ENCODE measurements around a stretch of chr1.

DNA sequence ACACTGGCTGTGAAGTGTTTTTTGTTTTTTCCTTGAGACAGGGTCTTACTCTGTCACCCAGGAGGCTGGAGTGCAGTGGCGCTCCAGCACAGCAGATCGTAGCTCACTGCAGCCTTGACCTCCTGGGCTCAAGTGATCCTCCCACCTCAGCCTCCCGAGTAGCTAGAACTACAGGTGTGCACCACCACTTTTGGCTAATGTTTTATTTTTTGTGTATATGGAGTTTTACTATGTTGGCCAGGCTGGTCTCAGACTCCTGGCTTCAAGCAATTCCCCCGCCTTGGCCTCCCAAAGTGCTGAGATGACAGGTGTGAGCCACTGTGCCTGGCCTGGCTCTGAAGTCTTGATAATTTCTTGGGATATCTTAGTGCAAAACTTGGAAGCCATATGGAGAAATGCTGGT lies 40.8 kb downstream of the CD247 start:
- PRO-cap, result no peak

DNA sequence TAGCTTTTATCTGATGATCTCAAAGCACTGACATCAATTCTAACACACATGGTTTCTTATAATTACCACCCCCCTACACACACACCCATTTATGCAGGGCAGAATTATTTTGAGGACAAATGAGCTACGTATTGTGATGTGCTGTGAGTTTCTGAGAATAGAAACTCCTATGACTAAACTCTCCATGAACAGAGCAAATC lies 17.9 kb downstream of the CD247 start:
- PRO-cap, result no peak

GRCh38 chr1:167501565-167502367 lies 16.6 kb downstream of the CD247 start:
- PRO-cap, result unidirectional peak, plus-strand start at chr1:167501746; unidirectional peak, minus-strand start at chr1:167502185

GRCh38 chr1:167515243-167515894 lies 3.0 kb downstream of the CD247 start:
- PRO-cap, result no peak

- PRO-cap, result unidirectional peak, minus-strand start at chr1:167516784
Measured at GRCh38 chr1:167516479-167517447, 1.6 kb downstream of the CD247 start.

GRCh38 chr1:167563420-167564094 lies 10.0 kb upstream of the CREG1 start:
- PRO-cap, result no peak

DNA sequence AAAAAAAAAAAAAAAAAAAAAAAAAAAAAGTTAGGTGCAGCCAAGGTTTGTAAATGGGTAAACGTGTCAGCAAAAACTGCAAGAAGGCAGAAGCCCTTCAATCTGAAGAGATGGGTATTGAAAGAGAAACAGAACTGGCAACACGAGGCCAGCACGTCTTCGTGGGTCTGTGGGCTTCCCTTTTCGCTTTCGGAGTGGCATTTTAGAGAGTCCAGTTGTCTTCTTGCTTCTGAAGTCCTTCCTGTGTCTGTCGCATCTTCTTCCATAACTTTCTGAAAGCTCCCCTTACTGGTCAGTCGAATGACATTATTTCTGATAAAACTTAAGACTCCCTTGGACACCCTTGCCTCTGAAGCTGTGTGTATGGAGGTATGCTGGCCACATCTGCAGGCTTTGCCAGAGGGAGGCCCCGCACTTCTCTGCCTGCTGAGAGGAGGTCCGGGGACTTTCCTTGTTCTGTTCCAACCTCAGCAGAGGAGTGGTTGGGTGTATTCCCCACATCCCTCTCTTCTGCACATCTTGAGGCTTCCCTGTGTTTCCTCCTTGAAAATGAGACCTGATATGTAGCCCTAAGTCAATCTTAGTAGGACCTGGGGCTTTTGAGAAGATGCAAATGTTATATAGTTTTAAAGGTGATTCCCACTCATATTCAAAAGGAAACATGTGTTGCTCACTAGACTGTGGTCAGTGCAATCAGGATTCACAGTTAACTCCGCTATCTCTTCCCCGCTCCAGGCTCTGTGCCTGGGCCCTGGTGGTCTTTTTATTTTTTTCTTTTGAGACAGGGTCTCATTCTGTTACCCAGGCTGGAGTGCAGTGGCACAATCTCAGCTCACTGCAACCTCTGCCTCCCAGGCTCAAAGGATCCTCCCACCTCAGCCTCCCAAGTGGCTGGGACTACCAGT lies 945 bp downstream of the RCSD1 start:
- PRO-cap, result unidirectional peak, minus-strand start at position 196 of the sequence; bidirectional peak, plus-strand start at position 676 of the sequence, minus-strand start at position 421 of the sequence

DNA sequence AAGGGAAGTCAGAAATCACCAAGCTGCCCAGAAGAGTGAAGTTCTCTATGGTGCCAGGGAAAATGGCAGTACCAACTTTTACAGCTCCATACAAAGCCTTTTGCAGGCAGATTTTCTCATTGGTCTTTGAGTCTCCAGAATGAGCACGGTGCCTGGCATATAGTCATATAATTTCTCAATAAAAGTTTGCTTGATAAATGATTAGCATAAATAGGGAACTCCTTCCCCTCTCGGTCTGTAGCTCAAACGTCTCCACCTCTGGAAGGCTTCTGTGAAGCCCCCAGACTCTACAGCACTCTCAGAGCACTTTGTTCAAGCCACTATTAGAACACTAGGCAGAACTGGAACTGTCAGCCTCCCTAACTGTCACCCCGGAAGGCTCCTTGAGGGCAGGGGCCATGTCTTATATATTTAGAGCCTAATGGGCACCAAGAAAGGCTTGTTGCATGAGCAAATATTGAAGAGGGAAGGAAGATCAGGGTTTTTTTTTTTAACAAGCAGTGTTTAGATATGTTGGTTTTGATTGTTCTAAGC lies 3.9 kb downstream of the RCSD1 start:
- PRO-cap, result no peak

- PRO-cap, result no peak
Measured at GRCh38 chr1:167666435-167666988, 36.5 kb downstream of the RCSD1 start.

DNA sequence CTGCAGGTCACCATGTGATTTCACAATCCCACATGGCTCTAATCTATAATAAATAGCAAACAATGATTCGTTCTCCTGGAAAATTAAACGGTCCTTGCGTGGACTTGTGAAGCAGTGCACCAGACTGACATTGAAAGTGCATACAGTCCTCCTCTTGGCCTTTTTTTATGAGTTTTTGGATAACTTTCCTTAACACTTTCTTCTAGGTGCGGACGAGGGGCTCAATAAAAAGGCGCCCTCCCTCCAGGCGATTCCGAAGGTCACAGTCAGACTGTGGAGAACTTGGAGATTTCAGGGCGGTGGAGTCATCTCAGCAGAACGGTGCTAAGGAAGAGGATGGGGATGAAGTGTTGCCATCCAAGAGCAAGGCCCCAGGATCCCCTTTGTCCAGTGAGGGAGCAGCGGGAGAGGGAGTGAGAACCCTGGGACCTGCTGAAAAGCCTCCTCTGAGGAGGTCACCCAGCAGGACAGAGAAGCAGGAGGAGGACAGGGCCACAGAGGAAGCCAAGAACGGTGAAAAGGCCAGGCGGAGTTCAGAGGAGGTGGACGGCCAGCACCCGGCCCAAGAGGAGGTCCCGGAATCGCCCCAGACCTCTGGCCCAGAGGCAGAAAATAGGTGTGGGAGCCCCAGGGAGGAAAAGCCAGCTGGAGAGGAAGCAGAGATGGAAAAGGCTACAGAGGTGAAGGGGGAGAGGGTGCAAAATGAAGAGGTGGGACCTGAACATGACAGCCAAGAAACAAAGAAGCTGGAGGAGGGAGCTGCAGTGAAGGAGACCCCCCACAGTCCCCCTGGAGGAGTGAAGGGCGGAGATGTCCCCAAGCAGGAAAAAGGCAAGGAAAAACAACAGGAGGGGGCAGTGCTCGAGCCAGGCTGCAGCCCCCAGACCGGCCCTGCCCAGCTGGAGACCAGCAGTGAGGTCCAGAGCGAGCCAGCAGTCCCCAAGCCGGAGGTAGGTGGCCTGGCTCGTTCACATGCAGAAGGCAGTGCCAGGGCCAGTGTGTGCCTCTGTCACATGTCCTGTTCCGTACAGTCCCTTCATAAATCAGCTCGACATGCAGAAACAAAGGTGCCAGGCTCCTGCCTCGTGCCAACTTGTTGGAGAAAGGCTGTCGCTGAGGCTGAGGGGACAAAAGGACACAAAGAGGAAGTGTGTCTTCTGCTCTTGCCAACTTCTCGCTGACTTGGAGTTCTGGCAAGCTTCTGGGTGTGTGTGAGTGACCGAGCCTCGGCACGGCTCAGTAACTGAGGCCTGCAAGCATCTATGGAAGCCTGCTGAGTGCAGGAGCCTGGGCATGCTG lies 24.4 kb upstream of the MPZL1 start:
- PRO-cap, result no peak

- PRO-cap, result no peak
Measured at GRCh38 chr1:167719555-167720642, 1.9 kb upstream of the MPZL1 start.

DNA sequence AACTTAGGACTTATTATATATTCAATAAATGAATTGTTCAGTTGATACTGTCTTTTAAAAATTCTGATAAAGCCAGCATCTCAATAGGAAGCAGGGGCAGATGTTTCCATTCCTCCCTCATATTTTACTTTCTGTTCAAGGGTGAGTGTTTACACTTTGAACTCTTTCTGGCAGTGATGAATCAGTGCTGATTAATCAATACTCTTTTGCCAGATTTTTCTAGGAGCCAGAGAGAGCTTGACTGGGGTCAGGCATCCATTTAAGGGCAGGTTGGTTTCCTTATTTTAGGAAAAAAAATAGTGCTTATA lies 30.7 kb downstream of the MPZL1 start:
- PRO-cap, result no peak

DNA sequence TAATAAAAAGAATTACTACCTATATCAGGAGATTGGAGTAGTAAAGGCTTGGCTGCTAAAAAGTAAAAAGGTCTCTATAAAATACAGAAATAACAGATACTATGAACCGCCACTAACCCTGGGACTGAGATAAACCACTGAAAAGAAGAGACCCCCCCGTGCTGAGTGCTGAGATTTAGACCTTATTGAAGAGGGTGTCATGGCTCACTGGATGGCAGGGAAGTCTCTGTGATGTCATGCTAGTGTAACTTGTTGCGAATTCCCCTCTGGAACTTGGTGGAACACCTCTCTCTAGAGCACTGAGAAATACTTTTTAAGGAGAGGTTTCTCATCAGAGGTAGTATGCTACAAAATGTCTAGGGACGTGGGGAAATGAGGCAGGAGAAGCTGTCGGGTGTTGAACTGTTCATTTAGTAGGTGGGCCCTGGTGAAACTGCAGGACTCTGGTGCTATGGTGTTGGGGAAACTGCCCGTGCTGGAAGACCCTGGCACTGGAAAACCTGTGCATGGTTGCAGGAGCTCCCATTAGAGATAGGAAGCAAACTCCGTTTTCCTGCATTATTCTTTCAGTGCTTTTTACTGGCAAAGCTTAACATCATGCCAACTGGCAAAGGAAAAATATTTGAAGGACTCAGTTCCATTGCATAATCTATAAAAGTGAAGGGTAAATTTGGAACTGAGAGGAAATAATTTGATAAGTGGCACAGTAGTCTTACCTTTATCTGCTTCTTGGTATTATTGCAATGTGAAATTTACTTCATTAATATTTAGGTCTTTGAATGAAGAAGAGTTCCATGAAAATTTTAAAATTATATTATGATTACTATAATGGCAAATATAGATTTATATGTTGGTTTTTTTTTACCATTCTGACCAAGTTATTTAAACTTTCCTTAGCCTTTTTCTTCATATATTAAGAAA lies 31.6 kb upstream of the MPC2 start:
- PRO-cap, result no peak

DNA sequence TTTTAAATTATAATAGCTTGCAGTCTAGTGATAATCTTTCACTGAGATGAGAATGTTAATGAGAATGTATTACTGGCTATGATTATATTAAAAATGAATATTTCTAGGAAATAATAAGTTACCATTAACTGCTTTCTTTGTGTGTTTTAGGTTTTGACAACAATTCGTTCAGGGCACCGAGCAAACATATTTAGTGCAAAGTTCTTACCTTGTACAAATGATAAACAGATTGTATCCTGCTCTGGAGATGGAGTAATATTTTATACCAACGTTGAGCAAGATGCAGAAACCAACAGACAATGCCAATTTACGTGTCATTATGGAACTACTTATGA lies 37.8 kb upstream of the MPC2 start:
- PRO-cap, result no peak

DNA sequence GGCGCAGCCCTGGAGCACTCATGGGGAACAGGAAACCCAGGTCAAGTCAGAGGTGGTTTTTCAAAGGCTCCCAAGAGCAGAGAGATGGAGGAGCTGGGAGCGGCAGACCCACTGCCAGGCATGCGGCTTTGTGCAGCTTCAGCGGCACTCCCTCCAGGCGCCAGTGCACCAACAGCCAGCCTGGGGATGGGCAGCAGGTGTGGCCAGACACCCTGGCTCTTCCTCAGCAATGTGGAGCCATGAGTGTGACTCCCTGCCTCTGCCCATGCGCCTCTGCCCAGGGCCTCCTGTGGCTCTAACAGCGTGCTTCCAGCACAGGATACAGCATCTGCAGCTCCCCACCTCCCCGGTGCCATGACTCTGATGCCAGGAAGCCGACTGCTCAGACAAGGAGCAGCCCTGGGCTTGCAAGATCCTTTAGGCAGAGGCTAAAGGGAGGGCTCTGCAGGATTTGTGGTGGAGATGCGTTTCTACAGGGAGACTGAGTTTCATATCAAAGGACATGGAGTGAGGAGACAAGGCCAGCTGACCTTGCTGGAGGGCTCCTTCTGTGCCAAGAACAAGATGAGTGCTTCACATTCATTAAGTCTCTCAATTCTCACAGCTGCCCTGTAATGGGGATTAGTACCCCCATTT lies 47.1 kb downstream of the GPR161 start:
- PRO-cap, result no peak

DNA sequence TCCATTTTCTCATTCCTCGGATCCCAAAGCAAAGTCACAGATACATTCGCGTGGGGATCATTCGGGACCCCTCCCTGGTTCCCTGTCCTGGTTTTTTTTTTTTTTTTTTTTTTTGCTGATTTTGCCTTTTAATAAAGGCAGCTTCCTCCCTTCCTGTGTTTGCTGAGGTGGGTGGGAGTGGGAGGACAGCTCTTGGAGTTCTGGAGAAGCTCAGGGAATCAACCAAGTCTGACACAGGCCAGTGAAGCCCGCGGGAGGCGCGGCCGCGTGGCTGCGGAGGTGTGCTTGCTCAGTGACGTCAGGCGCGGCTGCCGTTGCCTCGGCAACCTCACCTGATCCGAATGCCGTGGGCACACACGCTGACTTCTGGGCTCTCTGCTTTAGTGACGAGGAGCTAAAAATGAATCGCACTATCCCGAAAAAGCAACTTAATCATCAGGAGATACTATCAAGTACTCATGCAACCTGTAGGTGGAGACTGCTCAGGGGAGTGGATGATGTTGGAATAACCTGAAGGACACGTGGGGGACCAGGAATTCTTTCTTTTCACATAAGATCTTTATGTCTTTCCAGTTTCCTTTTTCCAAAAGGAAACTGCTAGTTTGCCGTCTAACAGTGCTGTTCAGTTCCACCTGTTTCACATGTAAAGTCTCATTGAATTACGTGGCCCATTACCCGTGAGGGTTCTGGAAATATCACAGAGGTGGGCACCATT lies 106.5 kb downstream of the TBX19 start:
- PRO-cap, result no peak

DNA sequence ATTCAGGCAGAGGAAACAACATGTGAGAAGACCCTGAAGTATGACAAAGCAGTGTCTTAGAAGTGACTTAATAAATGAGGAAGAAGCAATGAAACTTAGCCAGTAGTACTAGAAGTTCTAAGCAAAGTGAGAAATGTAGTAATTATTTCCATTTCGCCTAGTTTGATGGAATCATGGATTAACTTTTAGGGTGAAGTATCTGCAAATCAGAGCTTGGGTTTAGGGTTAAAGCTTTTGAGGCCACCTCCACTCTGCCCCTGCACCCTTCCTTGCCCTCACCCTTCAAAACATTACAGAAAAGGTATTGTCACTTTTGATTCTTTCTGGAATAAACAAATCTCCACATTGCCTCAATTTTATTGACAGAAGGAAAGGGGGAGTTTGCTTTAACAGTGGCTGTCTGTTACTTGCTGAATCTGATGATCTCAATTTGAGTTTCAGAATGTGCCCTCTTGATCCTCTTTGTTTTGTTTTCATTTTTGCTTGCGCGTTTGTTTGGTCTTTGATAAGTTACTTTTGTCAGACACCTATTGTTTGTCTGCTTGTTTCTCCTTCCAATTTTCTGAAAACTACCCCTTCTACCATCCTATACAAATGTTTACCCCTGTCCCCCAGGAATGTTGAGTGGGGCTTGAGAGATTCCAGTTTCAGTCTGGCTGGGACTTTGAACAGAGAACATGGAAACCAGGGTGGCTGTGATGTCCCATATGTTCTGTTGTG lies 11.6 kb upstream of the XCL2 start:
- PRO-cap, result unidirectional peak, plus-strand start at position 487 of the sequence

- PRO-cap, result no peak
Measured at GRCh38 chr1:168751921-168752715, 23.1 kb upstream of the DPT start.

GRCh38 chr1:169018606-169019106 lies 87.8 kb upstream of the ATP1B1 start:
- PRO-cap, result no peak

DNA sequence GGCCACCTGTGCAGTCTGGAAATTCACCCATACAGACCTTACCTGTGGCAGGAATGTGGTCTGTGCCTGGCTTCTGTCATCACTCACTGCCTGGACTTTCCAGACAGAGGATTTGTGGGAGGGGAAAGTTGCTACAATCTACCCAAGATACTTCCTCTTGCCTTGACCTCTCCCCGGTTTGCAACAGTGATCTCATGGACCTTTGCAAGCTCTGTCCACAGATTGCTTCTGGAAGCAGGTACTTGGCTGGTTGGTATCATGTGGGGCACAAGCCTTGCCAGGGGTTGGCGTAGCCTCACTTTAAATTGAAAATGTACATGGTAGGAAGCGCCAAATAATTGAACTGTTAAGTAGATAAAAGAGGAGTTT lies 58.3 kb upstream of the ATP1B1 start:
- PRO-cap, result no peak

Data from bronchial lymph node (tissue), 1 donor.